ENCODE measurements around the genes SDK1 and MMD2.

DNA sequence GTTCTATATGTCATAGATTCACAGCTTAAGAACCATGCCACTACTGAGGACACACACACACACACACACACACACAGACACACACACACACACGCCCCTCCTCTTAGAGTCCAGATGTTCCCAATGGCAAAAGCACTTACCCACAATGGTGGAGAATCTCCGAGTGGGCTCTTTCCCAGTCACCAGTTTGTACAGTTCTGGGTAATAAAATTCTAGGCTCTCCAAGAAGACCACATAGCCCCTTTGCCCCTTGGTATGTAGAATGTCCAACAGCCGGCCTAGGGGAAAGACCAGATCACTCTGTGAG, 98.0 kb downstream of the CARD11 start:
- PRO-cap = no peak

DNA sequence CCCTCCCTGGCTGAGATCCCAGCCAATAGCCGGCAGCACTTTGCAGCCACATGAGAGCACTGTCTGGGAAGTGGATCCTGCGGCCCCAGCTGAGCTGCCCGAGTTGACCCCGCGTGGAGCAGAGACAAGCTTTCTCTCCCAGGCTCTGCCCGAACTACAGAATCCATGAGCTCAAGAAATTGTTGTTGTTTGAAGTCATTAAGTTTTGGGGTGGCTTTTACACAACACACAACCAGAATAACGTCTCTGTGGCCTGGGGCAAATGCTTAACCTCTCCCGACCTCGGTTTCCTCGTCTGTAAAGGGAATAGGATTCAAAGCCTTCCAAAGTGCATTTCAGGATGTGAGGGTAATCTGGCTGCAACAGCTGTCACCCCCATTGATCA, 44.9 kb downstream of the CARD11 start:
- PRO-cap = no peak

GRCh38 chr7:3068647-3068994, 25.0 kb upstream of the CARD11 start:
- PRO-cap = no peak

- PRO-cap = no peak
Observed at GRCh38 chr7:3158228-3158795, 114.6 kb upstream of the CARD11 start.

DNA sequence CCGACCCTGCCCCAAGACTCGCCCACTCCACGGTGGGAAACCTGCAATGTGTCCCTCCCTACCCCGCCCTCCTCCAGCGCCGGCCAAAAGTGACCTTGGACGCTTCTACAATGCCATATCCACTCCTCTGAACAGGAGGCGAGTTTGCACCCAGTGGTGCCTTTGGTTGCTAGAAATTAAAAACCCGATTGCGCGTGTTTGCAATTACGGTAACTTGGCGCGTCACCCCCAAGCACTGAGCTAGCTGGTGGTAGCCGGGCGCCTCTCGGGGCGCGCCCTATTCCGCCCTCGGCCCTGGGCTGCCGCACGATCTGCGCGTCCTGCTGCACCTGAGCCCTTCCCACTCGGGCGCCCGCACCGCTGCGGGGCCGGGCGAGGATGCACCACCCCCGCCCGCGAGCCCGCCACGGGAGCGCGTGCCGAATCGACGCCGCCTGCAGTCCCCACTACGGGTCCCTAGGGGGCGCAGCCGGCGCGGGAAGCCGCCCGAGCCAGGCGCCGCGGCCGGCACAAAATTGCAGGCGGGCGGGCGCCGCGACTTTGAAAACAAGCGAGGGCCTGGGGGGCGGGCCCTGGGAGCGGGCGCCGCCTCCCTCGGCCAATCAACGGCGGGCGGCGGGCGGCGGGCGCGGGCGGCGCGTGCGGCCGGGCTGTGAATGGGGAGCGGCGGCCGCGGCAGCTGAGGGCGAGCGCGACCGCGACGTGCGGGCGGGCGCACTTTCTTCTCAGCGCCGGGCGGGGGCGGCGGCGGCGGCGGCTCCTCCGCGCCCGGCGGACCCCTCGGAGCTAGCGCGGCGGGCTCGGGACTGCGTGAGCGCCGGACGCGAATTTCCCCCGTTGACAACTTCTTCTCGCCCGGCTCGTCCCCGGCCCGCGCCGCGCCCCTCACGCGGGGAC, at the start of gene SDK1:
TSS of gene SDK1 (plus strand) at position 715 of the 897 bp plus-strand sequence.
- PRO-cap = no peak

GRCh38 chr7:3413566-3414339, 112.7 kb downstream of the SDK1 start:
- PRO-cap = no peak

GRCh38 chr7:3558326-3558935, 257.4 kb downstream of the SDK1 start:
- PRO-cap = no peak

GRCh38 chr7:3597267-3597723, 296.2 kb downstream of the SDK1 start:
- PRO-cap = no peak

DNA sequence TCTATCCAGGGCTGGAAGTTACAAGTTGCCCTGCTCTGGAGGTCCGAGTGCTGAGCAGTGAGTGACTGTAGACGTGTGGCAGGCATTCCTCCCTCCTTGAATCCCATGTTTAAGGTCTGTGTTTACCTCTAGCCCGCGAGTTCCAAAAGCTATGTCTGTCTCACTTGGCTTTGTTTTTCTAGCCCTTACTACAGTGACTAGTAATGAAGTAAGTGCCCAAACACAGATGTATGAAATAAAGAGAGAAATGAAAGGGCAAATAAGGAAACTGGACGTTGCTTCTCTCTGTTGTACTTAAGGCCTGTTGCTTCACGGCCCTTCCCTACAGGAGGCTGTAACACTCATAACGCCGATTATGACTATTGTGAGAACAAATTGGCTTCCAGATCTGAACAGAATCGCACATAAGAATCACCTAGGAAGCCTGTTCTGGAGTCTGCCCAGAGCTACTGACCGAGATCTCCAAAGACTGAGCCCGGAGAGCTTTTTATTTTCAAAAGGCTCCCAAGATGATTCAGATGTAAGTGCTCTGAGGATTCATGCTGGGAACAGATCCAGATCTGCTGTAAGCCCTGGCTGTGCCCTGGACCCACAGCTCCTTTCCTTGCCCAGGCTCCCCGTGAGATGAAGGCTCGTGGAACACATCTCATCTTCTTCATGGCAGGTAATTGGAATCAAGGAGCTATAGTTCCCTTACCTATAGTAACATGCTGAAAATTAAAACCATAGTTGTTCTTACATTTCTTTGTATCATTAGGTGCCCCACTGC, 432.6 kb downstream of the SDK1 start:
- PRO-cap = no peak

- PRO-cap = no peak
Observed at GRCh38 chr7:4006665-4007290, 675.3 kb upstream of the FOXK1 start.

GRCh38 chr7:4613884-4614358, 68.2 kb upstream of the FOXK1 start:
- PRO-cap = no peak

GRCh38 chr7:4641083-4641545, 41.0 kb upstream of the FOXK1 start:
- PRO-cap = no peak

DNA sequence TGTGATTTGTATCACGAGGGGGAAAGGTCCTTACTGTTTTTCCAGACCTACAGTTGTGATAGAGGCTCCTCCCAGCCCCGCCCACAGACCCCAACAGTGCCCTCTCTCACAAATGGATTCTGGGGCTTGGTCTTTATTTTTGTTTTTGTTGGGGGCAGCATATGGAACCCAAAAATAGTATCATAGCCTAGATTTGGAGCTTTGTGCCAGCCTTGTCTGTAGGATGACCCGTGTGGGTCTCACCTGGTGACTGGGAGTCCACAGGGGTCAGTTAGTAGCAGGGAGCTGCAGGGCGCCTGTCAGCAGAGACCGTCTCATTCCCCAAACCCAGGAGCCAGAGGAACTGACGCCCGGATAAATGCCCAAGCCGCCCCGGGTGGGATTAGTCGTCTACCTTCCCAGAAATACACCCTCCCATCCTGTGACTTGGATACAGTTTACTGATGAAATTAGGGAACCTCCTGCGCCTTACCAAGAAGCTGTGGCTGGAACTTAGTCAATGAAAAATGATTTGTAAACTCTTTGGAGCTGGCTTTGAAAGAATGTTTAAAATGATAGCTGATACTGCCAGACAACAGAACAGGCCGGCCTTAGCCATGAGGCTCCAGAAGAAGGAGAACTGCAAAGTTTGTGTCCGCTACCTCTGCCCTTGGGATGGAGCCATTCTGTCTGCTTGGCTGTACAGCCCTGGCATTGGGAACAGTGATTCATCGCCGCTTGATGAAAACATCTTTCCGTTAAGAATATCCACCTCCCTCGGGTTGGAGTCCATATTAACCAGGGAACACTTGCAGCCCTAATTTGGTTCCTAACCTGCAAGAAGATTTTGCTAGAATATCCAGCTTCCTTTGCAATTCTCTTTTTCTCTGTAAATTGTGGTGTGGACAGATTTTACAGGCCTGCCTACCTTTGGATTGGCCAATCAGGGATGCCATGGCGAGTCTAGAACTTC, 12.7 kb downstream of the FOXK1 start:
- PRO-cap = no peak

DNA sequence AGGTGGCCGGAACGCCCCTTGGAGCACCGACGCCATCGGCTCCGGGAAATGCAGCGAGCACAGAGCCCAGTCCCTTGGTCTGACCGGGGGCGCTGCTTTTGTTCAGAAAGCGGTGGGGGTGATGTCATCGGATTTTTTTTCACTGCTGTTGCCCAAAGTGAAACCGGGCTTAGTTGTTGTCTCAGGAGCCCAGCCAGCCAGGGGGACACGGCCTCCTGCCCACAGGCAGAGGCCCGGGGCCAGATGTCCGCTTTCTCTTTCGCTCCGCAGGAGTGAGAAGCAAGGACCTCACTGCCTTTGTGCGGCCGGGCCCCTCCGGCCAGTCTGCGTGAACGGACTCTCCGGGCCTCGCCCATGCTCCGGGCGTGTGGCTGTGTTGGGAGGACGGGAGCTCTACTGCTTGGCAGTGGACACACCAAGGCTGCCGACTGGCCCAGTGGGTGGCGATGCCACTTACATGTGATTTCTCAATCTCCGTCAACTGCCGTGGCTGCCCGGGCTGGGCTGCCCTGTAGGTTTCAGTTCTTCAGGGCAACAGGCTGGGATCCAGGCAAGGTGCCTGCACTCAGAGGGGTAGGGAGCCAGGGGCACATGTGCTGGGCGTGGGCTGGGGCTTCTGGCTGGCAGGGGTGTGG, 43.3 kb downstream of the FOXK1 start:
- PRO-cap = no peak

DNA sequence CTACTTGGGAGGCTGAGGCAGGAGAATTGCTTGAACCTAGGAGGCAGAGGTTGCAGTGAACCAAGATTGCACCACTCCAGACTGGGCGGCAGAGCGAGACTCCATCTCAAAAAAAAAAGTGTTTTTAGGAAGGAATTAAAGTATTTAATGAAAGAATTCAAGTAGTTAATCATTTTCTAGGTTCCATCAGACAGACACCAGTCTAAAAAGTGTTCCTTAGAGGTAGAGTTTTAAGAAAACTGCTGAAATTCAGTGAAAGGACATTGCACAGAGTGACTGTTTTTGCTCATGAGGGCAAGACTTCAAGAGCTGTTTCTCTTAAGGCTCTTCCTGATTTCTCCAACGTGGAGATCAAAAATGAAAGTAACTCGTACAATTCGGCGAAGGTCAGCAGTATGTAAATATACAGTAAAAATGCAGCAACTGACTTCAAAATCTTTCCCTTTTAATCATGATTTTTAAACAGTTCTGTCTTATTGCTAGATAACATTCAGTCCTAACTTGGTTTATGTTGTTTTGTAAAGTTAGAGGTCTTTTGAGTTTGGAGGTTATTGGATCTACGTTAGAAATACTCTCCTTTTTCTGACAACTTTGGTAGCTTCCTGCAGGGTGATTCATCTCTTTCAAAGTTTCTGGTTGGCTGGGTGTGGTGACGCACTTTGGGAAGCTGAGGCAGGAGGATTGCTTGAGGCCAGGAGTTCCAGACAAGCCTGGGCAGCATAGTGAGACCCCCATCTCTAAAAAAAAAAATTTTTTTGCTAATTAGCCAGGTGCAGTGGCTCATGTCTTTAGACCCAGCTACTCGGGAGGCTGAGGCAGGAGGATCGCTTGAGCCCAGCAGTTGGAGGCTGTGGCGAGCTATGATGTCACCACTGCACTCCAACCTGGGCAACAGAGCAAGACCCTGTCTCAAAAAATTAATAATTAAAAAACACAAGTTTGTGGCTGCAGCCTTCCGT, 29.4 kb upstream of the AP5Z1 start:
- PRO-cap = no peak

DNA sequence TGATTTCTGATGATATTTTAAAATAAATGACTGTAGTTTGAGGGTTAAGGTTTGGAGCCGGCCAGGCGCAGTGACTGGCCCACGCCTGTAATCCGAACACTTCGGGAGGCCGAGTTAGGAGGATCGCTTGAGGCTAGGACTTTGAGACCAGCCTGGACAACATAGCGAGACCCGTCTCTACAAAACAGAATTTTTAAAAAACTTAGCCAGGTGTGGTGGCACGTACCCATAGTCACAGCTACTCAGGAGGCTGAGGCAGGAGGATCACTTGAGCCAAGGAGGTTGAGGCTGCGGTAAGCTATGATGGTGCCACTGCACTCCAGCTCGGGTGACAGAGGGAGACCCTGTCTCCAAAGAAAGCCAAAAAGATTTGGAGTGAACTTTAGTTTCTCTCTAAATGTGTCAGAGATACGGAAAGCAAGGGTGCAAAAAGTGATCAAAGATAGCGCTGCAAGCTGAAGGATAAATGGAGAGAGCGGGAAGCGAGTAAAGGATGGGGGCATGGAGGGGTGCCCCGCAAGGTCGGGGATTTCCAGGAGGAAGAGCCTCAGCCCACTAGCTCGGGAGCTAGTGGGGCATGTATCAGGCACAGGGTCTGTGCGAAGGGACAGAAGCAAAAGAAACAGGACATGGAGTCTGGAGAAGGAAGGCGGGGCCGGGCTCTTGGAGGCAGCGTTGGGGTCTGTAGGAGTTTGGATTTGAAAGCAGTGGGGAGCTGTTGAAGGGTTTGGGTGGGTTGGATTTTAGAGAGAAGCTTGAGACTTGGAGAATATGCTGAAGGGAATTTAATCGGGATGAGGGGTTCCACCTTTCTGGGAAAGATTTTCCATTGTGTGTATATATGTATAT, 2.7 kb downstream of the AP5Z1 start:
- PRO-cap = no peak

GRCh38 chr7:4781128-4781641, 5.8 kb downstream of the AP5Z1 start:
- PRO-cap = no peak

GRCh38 chr7:4791947-4793003, 16.9 kb downstream of the AP5Z1 start:
- PRO-cap = no peak

DNA sequence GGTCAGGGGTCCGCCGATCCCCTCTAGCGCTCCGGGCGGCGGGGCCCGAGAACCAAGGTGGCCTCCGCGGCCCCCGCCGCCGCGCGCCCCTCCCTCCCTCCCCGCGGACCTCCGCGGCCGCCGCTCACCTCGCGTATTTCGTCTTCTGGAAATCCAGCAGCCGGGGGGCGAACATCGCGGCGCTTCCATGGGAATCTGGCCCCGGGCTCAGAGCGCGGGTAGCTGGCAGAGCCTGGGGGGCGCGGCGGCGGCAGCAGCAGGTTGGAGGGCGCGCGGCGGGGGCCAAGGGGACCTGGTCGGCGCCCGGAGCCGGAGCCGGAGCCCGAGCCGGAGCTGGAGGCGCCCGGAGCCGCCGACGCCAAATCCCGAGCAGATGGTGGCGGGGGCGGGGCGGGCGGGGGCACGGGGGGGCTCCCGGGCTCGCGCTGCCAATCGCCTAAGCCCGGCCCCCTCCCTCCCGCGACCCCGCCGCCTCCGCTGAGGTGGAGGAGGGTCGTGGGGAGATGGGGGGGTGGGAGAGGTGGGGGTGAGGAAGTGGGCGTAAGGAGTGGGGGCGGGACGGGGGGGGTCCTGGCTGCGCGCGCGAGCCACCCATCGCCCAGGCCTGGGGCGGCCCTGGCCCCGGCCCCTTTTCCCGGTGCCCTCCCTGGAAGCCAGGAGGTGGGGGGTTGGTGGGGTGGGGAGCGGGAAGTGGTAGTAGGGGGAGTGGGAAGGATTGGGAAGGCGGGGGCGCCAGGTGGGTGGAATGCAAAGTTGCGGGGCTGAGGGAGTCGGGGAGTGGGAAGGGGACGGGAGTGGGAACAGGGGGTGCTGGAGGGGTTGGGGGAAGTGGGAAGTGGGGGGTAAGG, at the start of gene MMD2:
TSS of gene MMD2 (minus strand) at position 345 of the 848 bp plus-strand sequence.
- PRO-cap = no peak

DNA sequence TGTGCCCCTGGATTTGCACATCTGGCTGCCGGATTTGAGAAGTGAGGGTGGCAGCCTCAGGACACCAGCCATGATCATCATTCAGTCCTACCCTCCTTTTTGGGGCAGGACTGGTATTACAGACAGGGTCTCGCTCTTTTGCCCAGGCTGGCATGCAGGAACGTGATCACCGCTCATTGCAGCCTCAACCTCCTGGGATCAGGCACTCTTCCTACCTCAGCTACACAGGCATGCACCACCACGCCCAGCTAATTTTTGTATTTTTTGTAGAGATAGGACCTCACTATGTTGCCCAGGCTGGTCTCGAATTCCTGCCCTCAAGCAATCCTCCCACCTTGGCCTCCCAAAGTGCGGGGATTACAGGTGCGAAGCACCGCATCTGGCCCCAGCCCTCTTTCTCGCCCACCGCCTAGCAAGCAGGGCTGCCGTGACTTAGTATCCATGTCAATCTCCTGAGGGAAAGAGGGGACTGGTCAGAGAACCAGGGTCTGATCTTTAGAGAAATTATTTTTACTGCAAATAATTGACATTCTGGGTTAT, 22.5 kb downstream of the WIPI2 start:
- PRO-cap = no peak

Measured in SEM (cell line).